ENCODE results near the gene UBXN2A.

DNA sequence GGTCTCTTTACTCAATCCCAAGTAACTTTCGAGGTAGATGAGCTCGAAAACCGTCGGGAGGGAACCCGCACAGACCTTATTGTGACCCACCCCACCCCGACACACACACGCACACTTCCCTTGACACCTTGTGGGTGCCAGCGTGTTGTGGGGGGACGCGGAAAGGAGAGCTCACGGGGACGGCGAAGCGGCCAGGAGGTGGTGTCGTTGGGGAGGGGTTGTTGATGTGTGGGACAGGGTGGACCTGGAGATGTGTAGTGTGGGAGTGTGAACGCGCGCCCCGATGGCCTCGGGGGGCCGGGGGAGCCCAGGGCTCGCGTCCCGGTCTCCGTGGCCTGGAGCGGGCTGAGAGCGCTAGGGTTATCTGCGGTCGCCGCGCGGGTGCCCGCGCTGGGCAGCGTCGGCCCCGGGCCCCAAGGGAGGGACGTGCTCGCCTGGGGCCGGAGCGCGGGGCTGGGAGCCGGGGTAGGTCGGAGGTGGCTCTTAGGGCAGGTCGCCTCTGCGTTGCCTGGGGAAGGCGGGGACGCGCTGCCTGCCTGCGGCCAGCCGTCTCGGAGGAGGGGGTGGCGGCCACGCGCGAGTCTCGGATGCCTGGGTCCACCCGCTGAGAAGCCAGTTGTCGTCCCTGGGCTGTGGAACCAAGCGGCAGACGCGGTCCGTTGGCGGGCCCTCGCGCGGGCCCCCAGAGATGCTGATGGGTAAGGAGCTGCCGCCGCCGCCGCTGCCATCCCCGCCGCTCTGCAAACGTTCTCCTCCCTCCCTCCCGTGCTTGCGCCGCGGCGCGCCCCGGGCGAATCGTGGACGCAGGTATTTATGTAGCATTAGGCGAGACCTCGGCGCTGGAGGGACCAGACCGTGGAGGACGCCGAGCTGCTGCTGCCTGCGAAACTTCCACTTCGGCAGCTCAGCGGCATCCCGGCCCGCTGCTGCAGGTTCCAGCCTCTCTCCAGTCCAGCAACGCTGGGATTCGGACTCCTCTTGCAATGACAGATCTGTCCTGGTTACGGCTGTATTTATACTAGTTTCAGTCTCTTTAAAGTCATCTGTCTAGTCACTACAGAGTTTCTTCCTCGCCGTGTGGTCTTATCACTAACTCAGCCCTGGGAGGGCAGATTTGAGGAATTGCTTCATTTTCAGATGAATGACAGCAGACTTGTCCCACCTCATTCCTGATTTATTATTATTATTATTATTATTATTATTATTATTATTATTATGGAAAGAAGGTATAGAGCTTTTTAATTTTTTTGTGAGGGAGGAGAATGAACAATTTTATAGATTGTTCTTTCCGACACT, 1.8 kb downstream of the KLHL29 start:
- PRO-cap, 3 experiments = peak in 1 of 3 experiments; most common plus-strand start position 648 of the sequence (in 1); most common minus-strand start position 589 of the sequence (in 1)
- RAMPAGE, long total RNA = no peak

- PRO-cap, 3 experiments = no peak in any of the 3 experiments
- RAMPAGE, long total RNA = no peak
Measured at GRCh38 chr2:23450013-23450418, 65.0 kb downstream of the KLHL29 start.

- PRO-cap, 3 experiments = no peak in any of the 3 experiments
- RAMPAGE, long total RNA = no peak
Measured at GRCh38 chr2:23523451-23524771, 138.9 kb downstream of the KLHL29 start.

DNA sequence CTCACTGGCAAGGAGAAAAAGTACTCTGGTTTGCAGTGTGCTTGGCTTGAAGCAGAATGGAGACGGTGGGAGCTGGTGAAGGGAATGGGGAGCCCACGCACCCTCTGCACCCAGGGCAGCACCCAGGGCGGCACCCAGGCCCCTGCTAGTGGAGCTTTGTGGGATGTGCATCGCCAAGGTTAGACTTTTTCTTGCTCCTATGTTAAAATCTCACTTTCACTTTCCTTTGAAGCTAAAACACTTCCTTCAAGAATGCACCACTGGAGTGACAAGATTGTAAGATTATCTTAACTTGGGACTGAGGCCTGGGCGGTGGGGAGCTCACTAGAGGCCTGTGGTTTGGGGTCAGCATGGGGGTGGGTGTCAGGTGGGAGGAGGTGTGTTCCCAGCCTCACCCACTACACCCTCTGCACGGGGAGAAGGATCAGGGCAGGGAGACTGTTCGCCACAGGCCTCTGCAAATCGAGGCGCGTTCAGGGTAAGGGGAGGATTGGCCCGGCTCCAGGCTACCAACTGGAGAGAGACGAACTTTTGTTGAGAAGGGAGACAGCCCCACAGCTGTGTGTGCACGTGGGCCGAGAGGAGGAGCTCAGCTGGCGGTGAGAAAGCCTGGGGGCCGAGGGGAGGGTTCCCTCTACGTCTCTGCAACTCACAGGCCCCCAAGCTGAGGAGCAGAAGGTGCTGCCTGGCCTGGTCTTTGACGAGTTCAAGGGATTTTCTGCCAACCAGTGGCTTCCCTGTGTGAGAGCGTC, 147.5 kb downstream of the KLHL29 start:
- PRO-cap, 3 experiments = no peak in any of the 3 experiments
- RAMPAGE, long total RNA = no peak

DNA sequence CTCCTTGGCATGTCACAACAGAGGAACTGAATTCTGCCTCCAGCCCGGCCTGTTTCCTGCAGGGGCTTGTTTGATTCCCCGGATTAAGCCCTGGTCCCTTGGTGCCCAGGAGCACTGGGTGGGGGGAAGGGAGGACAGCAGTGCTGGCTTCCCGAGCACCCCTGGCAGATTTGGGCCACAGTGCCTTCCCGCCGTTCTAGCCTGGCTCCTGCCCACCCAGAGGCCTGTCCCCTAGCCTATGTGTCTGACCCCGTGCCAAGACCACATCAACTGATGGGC, 179.4 kb downstream of the KLHL29 start:
- PRO-cap, 3 experiments = no peak in any of the 3 experiments
- RAMPAGE, long total RNA = no peak

- PRO-cap, 3 experiments = no peak in any of the 3 experiments
- RAMPAGE, long total RNA = no peak
Measured at GRCh38 chr2:23595136-23595666, 210.2 kb downstream of the KLHL29 start.

DNA sequence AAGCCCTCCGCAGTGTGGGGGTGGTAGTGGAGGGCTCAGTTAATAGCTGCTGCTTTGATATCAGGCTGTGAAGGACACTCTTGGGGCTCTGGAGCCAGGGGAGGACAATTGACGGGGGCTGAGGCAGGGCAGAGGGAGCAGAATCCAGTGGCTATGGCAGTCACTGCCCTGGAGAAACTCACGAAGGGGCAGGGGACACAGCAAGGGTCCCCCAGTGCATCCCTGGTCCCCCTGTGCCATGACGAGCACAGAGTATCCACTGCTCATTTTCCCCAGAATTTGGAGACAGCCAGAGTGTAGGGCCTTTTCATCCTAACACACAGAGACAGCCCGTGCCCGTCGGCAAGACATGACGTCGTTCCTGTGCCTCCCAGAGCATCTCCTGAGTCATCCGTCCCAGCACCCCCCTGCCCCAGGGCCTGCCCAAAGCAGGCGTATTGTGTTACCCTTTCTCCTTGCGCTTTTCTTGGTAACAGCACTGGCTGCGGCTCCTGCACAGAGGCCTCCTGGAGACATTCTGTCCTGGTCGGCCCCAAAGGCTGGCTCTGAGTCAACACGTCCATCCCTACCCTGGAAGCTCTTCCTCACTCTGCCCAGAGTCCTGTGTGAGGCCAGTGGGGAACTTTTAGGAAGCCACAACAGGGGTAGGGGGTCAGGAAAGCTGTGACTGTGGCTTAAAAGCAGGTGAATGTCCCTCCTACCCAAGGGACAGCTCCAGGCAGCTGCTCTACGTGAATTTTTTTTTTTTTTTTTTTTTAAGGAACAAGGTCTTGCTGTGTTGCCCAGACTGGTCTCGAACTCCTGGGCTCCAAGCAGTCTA, 217.1 kb downstream of the KLHL29 start:
- PRO-cap, 3 experiments = no peak in any of the 3 experiments
- RAMPAGE, long total RNA = no peak

DNA sequence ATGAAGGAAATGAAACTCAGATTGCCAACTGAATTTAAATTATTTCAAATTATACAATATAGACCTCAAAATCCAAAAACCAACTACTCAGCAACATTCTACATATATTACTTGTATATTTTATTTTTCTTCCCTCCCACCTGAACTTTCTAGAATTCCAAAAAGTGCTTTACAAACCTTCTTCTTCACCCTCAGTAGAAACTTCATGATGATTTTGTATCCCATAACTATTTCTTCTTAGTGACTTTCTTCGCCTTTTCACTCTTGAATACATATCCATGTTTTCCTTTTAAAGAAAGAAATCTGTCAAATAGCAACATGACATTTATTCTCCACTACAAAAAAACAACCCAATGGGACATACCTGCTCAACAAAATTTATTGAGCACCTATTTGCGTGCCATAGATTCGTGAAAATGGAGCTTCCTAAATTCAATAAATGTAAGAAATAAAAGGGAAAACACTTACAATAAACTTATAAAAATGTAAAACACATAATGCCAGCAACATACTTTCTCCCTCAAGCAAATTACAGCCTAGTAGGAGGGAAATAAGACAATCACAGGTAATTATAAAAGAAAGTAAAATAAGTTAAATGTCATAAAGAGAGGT, 42.2 kb downstream of the ATAD2B start:
- PRO-cap, 3 experiments = no peak in any of the 3 experiments
- RAMPAGE, long total RNA = no peak

- PRO-cap, 3 experiments = peak in 1 of 3 experiments; most common plus-strand start chr2:23926597 (in 1); most common minus-strand start chr2:23926605 (in 1)
- RAMPAGE, long total RNA = no peak
Measured at GRCh38 chr2:23926319-23926670, 628 bp downstream of the ATAD2B start.

GRCh38 chr2:23940071-23941386, at the start of gene UBXN2A:
TSS of gene UBXN2A (plus strand) at chr2:23940463.
- PRO-cap, 3 experiments = peak in 3 of 3 experiments; most common plus-strand start chr2:23940506 (in 2); most common minus-strand start chr2:23940372 (in 2)
- RAMPAGE, long total RNA = start-site peak on the plus strand at chr2:23940461-23940491, 140 and 115 reads in 2 replicates

GRCh38 chr2:24257673-24258373, 83.0 kb downstream of the FAM228A start:
- PRO-cap, 3 experiments = no peak in any of the 3 experiments
- RAMPAGE, long total RNA = no peak

DNA sequence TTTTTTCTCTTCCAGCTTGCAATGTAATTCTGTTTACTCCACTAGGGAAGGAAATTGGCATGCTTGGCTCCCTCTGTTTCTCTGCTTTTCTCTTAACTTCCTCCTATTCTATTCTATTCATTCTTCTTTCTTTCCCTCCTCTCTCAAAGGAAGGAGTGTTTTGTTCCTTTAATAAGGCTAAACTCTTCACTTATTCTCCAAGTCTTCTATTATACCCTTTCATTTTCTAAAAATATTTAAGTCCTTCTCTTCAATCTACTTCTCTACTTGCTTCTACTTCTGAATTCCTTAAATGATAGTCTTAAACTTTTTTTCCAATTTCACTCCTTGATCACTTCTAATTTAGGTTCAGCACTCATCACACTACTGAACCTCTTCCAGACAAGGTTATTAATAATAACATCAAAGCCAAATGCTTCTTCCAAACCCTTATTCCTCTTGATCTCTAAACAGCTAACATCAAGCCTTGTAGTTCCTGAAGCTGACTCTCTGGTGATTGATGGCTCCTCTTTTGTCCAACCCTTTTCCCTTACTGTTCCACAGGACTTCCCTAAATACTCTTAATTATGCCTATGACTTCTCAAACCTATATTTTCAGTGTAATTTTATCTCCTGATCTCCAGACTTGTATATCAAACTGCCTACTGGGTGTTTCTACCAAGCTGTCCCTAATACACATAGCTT, 83.7 kb downstream of the FAM228A start:
- PRO-cap, 3 experiments = no peak in any of the 3 experiments
- RAMPAGE, long total RNA = no peak

DNA sequence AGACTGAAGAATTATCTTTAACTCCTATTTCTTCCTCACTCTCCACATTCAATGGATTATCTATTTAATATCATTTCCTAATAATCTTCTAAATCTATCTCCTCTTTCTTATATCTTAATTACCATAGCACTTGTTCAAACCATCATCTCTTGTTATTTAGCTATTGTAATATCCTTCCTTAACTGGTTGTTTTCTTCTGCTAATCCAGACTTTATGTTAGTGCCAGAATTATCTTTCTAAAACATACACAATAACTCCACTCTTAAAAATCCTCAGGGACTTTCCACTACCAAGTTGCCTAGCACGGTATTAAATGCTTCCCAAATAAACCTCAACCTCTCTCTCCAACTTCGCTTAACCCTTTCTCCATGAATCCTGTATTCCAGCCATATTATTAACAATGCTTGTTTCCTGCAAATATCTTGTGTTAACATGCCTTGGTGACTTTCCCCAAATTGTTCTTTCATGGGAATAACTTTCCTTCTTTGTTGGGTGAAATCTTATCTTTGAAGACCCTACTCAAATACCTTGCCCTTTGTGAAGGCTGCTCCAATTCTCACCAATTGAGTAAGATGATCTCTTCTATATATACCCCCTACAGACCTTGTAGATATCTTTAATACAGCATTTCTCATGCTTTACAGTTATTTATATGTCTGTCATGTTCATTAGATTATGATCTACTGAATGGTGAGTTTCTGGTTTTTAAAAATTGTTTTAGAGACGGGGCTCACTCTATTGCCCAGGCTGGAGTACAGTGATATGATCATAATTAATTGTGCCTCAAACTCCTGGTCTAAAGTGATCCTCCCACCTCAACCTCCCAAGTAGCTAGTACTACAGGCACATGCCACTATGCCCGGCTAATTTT, 84.6 kb downstream of the FAM228A start:
- PRO-cap, 3 experiments = no peak in any of the 3 experiments
- RAMPAGE, long total RNA = no peak

- PRO-cap, 3 experiments = no peak in any of the 3 experiments
- RAMPAGE, long total RNA = no peak
Measured at GRCh38 chr2:24298557-24298934, 61.8 kb downstream of the ITSN2 start.

DNA sequence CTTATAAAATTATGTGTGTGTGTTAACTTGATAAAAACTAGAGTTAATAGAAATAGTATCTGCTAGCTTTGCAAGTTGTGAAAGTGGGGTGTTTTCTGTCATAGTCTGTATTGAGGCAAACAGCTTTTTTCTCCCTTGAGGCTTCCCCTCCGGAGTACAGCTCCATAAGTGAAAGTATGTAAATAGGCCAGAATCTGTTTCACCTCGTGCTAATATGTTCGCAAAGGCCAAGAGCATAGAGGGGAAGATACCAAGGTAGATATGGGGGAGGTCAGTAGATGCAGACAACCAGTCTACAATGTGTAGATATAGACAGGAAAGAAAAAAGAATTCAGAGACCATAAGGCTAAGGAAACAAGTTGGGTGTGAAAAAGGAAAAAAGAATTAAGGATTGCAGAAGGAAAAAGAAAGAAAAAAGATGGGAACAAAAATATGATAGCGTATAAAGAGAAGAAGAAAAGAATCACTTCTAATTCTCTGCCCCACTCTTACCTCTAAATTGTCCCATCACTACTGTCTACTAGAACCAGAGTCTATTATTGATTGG, 72.8 kb downstream of the PTRHD1 start:
- PRO-cap, 3 experiments = no peak in any of the 3 experiments
- RAMPAGE, long total RNA = no peak

GRCh38 chr2:24743831-24744383, 49.3 kb downstream of the PTRHD1 start:
- PRO-cap, 3 experiments = no peak in any of the 3 experiments
- RAMPAGE, long total RNA = no peak

- PRO-cap, 3 experiments = no peak in any of the 3 experiments
- RAMPAGE, long total RNA = no peak
Measured at GRCh38 chr2:24859497-24860007, 60.5 kb downstream of the ADCY3 start.

DNA sequence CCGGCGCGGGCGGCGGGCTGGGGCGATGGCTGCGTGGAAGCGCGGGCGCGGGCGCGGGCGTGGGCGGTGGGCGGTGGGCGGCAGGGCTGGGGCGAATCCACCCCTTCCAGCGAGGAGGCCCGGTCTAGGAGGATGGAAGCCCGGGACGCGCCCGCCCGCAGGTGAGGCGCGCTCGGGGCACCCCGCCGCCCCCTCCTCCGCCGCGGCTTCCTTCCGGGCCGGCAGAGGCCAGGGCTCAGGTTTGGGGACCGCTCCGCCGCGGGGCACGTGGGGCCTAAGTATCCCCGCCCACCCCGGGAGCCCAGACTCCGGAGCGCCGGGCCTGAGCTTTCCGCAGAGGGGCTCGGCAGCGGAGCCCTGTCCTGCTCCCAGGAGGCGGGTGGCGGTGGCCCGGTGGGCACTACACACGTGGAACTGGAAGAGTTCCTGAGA, 391 bp upstream of the ADCY3 start:
- PRO-cap, 3 experiments = peak in 2 of 3 experiments; most common plus-strand start position 336 of the sequence (in 1); most common minus-strand start position 212 of the sequence (in 2)
- RAMPAGE, long total RNA = no peak

DNA sequence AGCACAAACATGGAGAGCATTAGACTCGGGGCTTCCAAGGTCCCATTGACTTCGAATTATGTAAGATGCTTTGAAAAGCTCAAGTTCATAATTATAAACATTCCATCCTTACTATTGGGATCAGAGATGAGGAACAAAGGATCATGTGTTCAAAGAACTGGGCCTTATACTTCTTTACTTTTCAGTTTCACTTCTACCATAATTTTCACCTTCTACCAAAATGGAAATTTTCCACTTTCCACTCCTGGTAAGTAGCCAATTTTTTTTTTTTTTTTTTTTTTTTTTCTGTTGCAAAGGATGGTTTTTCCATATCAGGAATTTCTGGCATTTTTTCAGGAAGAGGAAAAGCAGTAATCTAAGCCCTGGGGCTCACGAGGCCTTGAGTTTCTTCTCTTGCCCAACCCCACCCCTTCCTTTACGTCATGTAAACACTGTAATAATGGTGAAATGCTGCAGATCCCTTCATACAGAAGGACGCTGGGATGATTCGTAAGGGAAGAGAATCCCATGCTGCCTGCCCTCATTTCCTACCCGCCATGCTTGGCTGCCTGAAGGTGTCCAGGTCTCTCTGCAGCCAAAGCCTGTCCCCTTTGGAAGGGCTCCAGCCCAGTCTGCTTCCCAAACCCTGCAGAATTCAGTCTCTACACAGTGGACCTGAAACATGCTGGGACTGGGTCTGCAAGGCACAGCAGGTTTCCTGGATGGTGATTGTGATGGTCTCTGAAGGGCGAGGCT, 56.9 kb downstream of the EFR3B start:
- PRO-cap, 3 experiments = peak in 2 of 3 experiments; most common plus-strand start position 434 of the sequence (in 1); most common minus-strand start position 542 of the sequence (in 1)
- RAMPAGE, long total RNA = no peak

GRCh38 chr2:25132298-25132784, 36.0 kb downstream of the POMC start:
- PRO-cap, 3 experiments = no peak in any of the 3 experiments
- RAMPAGE, long total RNA = no peak

All from cerebellum (tissue), 5 donors.